Tibial artery (tissue), 1 donor: ENCODE results near the gene POU5F1.

DNA sequence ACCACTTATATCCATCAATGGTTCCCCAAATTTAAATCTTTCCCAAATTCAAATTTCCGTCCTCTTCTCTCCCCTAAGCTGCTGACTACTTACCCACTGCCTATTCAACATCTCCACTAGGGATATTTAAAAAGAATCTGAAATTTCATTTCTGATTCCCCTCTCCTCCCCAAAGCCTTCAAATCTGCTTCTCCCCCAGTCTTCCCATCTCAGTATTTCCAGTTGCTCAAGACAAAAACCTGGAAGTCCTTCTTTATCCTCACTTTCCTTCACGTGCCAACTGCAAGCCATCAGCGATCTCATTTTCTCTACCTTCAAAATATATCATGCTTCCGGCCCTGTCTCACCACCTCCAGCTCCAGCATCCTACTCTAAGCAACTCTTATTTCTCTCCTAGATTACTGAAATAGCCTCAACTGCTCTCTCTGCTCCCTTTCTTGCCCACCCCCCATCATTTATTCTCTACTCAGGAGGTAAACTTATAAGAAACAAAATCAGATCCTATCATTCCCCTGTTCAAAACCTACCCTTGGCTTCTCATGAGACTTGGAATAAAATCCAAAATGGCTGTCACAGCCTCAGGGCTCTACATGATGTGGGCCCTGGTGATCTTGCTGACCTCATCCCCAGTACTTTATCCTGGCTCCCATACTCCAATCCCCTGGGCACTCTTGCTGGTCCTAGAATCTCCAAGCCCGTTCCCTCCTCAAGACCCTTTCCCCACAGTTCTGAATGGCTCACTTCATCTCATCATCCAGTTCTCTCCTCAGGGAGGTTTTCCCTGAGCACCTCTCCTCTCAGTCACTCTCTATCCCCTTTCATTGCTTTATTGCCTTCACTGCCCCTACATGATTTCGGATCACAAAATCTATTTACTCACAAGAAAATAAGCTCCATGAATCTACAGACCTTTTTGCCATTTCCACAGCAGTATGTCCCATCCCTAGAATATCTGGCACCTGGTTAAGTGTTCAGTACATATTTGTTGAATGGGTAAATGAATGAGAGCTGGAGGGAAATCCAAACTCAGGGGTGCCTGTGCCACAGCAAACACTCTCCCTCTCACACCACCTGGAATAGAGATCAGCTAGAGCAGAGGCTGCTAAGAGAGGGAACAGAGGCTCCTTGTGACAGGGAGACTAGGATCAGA lies 5.8 kb downstream of the GNL1 start:
- PRO-cap: no peak

- PRO-cap: no peak
These were observed 2.3 kb upstream of the C6orf136 start for GRCh38 chr6:30644465-30645211.

DNA sequence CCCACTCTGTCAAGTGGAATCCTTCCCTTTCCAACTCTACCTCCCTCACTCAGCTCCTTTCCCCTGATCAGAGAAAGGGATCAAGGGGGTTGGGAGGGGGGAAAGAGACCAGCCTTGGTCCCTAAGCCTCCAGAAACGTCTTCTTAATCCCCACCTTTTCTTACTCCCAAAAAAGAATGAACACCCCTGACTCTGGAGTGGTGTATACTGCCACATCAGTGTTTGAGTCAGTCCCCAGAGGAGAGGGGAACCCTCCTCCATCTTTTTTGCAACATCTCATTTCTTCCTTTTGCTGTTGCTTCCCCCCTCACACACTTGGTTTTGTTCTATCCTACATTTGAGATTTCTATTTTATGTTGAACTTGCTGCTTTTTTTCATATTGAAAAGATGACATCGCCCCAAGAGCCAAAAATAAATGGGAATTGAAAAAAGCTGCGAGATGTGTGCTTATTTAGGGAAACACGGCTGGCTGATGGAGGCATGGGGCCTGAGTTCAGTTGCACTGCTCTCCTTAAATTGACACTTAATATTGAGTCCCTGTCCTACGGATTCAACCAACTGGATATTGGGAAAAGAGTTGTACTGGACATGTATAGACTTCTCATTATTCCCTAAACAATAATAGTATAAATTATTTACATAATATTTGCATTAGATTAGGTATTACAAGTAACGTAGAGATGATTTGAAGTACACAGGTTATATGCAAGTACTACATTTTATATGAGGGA lies 5.0 kb downstream of the TUBB start:
- PRO-cap: no peak

DNA sequence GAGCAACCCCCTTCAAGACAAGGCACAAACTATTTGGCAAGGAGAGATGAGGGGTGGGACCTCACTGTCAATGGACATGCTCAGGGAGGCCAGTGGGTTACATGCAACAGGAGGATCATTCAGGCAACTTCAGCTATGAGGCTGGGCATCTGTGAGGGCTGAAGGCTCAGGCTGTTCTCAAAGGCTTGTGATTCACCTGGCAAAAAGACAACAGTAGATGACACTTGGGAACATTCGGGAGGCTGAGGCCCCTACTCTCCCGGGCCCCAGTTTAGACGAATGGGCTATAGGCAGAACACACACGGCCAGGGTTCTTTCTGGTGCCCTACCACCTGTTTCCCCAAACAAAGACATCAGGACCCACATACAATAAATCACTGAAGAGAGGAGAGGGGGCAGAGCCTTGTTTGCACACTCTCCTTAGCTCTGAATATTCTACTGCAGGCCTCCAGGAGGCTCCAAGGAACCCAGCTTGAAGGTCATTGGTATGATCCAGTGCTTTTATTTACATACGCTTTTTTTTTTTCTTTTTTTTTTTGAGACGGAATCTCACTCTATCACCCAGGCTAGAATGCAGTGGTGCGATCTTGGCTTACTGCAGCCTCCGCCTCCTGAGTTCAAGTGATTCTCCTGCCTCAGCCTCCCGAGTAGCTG lies 7.9 kb downstream of the TUBB start:
- PRO-cap: no peak

GRCh38 chr6:30806767-30807336 lies 62.5 kb upstream of the IER3 start:
- PRO-cap: no peak

- PRO-cap: no peak
These were observed 64.1 kb upstream of the DDR1 start for GRCh38 chr6:30820178-30820632.

- PRO-cap: no peak
These were observed 43.7 kb upstream of the DDR1 start for GRCh38 chr6:30840553-30841037.

- PRO-cap: no peak
These were observed 1.9 kb downstream of the DDR1 start for GRCh38 chr6:30885983-30886851.

DNA sequence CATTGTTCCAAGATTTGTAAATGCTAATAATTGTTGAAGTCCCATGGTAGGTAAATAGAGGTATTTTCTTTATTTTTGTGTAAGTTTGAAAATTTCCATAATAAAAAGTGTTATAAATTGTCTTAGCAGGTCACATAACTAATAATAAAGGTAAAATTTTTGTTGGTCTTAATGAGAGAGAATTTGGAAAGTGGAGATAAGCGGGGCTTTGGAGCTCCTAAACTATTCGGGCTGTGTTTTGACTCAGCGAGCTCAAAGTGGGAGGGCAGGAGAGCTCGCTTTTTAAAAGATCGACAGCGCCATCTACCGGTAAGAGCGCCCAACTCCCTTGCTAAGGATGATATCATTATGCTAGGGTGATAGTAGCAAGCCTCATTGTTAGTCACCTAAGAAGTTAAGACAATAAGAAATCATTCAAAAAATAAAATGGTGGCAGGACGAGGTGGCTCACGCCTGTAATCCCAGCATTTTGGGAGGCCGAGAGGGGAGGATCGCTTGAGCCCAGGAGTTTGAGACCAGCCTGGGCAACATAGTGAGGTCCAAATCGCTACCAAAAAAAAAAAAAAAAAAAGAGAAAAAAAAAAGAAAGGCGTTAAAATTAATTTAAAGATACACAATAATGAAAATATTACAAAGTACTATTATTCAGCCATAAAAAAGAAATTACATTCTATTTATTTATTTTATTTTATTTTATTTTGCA lies 24.8 kb downstream of the C6orf15 start:
- PRO-cap: no peak

DNA sequence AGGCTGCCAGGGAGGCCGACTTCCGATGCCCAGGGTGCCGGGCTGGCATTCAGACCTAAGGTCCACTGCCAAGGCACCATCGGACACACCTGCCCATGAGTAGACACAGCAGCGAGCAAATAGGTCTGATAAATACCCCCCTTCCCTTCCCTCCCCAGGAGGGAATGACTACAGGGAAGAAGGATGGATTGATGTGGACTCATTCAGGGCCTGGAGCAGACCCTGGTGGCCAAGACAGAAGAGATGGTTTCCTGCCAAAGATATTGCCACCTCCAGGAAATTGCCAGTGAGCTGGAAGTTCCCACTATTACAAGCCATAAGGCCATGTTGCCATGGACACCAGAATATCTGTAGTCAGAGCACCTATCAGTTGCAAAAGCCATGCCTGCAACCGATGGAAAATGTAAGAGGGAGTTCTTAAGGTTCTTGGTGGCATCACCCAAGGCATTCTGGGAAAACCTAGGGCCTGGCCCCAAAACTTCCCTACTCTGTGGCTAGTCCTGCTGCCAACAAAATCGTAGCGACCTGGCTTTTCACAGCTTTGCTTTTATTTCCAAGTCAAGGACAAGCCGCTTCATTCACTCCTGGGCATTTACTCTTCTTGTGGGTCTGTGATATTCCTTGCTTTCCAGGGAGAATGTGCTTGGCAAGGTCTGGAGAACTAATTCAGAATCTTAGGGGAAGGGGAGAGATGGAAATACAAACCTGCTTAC lies 4.4 kb downstream of the TCF19 start:
- PRO-cap: no peak

GRCh38 chr6:31170070-31170939 lies at the start of gene POU5F1:
Gene POU5F1 (minus strand): TSS chr6:31170682.
- PRO-cap: no peak

DNA sequence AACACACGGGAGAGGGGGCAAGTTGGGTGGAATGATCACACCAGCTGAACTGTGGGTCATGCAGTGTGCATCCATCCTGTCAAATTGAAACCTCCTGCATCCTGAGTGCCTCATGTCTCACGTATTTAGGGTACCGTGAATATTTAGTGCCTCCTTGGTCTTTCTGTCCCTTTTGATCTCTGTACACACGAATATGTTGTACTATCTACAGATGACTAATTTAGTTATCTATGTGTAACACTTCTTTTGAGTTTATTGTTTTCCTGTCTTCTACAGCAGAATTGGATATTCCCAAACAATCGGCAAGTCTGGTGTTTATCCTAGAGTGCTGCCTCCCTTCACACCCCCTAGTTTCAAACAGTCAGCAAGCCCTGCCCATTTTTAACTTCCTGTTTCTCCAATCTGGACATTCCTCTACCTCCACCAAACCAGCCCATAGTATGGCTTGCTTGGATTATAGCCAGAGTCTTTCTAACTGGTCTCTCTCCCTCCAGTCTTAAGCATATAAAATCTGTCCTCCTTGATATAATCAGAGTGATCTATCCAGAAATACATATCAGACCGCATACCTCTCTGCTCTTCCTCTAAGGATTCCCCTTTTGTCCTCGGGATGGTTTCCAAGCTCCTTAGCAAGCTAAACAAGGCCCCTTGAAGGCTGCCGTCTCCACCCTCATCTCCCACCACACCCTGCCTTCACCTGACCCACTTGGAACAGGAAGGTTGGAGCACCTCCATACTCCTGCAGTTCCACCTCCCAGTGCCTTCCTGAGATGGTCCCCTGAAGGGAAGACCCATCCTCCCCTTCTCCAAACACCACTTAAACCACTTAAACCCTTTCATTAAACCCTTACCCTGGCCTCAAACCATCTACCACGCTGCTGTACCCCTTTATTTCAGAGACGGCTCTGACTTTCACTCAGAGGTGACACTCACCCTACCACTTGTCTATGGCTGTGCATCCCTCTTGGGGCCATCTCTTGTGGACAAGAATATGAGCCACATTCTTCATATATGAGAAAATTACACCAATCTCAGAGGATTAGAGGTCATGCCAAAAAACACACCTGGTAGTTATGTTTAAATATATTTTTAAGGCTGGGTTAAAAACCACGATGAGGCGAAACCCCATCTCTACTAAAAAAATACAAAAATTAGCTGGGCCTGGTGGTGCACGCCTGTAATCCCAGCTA lies 8.4 kb upstream of the POU5F1 start:
- PRO-cap: no peak

- PRO-cap: no peak
These were observed 3.8 kb downstream of the HLA-C start for GRCh38 chr6:31268083-31268568.

DNA sequence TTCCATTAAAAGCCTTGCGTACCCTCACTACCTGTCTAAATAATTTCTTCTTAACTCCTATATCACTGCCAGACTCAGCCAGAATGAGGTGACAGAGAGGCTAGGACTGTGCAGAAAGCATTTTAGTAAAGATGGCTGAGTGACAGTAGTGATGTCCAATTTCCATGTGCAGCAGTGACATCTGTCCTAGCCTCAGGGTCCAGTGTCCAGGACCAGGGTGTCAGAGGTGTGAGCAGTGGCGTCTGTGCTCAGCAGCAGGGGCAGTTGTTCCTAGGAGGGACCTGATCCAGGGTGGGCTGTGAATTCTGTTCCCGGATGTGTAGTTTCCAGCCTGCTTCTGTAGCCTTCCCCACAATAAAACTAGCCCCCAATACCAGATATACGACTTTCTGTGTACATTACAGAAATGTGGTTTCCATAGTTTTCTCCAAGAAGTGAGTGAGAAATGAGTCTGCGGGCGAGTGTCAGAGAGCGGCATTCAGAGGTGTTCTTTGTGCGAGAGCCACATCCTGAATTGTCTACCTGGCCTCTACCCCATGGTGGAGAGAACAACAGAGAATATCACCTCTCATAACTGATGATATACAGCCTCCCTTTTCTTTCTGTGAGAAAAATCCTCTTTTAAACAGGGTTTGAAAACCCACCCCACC lies 5.9 kb downstream of the HLA-B start:
- PRO-cap: no peak

GRCh38 chr6:31352401-31353437 lies 4.3 kb downstream of the HLA-B start:
- PRO-cap: no peak

DNA sequence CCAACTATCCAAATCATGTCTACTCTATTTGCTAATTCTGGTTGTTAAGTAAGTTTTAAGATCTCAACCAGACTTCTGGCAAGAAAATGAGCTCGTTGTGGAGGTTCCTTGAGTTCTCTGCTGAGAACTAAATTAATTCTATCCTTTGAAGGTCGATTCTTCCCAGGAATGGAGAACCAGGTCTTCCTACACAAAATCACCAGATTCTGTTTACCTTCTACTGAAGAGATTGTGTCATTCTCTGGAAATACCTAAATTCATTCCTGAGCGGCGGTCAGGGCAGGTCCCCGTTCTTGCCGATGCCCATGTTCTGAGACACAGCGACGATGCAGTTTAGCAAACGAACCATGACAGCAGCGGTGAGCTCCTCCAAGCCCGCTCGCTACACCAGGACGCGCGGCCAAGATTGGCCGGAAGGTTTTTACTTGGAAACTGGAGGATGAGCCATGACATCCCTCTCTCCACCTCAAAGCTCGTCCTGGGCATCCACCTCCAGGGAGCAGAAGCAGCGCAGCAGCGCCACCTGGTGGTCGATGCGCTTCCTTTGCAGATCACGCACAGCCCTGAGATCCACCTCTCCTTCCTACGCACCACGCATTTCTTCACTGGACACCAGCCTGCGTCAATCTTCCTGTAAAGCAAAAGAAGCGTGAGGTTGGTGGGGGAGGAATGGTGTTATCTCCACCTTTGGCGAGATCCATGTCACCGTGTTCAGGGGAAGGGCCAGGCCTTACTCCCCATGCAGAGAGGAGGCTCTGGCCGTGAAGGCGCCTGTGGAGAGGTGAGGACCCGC lies 9.8 kb upstream of the HLA-B start:
- PRO-cap: no peak

GRCh38 chr6:31416417-31417018 lies 13.1 kb downstream of the MICA start:
- PRO-cap: no peak

DNA sequence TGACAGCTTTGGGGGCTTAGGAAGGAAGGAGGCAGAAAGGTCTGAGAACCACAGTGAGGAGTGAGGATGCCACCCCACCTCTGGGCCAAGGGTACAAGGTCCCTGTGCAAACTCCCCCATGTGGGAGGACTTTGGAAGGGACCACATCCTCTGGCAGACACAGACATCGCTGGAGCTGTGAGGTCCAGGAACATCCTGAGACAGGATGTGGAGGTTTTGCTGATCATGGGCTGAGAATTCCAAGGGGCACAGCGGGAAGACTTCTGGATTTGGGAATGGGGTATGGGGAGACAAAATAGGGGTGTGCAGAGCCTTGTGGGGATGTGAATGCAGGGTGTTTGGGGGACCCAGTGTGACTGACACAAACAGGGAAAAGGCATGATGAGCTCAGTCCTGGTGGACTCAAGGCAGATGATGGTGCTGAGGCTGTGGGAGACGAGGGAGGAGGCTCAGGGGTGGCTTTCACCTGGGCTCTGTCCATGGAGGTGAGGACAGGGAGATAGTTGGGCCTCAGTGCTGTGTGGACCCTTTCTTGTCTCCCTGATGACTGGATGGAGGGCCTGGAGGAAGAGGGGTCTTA lies 26.4 kb upstream of the MICB start:
- PRO-cap: no peak

DNA sequence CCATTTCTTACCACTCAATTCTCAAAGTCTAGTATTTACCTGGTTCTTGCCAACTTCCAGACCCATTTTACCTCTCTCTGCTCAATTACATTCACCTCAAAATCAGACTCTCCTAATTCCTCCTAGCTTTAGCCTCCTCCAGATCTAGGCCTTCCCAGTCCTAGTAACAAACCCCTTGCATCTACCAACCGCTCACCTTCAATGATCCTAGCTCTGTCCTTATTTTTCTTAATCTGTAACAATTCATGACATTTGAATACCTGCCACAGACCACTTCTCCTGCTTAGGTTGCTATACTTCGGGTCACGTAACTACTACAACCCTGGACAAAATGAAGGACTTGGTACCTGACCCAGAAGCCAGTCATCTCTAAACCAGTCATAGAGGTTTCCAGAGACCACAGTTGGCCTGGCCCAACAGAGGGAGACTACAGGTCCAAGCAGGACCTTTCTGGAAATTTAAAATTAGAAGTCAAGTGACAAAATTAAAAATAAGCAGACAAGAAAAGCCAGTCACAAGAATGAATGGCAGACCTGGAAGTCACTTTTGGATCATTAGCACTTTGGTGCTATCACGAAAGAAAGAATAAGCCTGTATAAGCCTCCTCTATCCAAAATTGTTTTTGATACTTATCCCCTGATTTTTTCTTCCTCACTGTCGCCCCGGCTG lies 2.3 kb downstream of the DDX39B start:
- PRO-cap: no peak

DNA sequence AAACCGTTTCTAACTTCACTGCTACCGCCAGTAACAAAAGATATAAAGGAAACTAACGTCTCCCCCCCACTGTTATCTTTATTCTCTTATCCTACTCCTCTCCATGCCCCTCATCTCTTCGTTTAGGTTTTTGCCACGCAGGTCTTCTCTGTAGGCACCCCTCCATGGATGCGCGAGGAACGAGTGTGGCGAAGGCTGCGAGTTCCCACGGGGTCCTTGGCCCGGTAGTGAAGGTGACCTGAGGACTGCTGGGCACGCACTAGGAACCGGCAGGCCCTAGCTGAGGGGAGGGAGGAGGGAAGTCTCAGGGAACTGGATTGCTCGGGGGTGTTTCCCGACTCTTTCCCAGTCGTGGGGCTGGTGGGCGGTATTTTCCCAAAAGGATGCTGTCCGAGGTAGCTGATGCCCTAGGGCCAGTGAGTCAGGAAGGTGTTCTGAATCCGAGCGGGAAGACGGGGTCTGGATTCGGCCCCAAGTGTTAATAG lies 403 bp upstream of the DDX39B start:
- PRO-cap: bidirectional peak, plus-strand start at position 227 of the sequence, minus-strand start outside the sequence